ENCODE measurements around a stretch of chr4.

DNA sequence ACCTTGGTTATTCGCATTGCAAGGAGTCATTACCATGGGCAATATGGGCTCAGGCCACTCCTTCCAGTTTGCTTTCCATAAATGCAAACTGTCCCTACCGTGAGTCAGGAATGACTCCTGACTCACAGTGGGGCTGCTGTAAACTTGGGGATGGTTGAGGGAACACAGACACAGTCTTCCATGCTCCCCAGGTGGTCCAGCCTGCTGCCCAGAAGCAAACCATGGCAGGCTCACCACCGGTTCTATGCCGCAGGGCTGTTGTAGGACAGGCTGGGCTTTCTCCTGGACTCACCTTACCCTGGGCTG is 36.1 kb downstream of the COQ2 start:
- PRO-cap, result no peak

- PRO-cap, result no peak
These were observed 17.2 kb downstream of the COQ2 start for GRCh38 chr4:83267299-83267893.

GRCh38 chr4:83361664-83362201 is 27.1 kb upstream of the HPSE start:
- PRO-cap, result unidirectional peak, plus-strand start at chr4:83362058

DNA sequence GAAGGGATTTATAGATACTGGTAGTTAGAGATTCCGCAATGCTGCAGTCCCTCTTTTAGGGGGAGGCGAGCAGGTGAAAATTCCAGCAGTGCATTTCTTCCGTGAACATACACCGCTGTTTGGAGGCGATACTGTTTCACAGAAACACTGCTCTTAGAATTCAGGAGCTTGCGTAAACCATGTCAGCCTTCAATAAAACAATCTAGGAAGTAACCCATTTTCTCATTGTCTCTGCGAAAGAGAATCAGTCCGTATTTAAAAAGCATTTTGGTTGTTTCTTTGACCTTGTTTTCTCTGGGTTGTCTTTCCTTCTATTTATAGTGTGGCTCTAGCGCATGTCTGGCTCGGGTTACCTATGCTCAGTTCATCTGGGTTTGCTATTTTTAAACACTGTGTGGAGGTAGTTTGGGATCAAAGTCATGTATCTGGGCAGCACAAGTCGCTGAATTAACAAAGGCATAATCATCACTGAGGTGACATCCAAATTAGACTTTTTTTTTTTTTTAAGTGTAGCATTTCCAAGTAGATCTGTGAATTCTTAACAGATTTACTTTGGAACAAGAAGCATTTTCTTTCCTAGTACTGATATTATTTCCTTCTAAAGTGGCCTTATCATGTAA is 90.5 kb downstream of the GPAT3 start:
- PRO-cap, result no peak

DNA sequence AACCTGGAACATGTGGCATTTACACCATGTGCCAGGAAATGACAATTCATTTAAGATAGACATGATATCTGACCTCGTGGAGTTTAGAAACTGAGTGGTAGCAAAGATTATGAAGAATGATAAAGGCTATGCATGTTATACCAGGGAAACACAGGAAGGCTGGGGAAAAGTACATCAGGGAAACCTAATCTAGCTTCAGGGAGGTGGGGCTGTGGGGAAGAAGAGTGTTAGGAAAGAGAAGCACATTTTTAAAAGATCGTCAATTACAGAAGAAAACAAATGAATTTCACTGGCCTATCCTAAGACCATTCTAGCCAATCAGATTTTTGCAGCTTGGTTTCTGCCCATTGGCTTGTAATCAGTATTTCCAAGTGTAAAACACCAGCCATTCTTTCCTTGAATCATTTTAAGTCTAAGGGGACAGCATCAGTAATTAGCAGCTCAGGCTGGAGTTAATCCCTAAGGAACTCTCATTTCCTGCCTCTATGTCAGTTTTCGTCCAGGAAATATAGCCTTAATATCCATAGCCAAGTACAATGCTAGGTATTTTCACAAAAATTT is 79.3 kb downstream of the WDFY3 start:
- PRO-cap, result no peak

- PRO-cap, result no peak
These were observed 6.4 kb downstream of the WDFY3 start for GRCh38 chr4:84960131-84960534.

DNA sequence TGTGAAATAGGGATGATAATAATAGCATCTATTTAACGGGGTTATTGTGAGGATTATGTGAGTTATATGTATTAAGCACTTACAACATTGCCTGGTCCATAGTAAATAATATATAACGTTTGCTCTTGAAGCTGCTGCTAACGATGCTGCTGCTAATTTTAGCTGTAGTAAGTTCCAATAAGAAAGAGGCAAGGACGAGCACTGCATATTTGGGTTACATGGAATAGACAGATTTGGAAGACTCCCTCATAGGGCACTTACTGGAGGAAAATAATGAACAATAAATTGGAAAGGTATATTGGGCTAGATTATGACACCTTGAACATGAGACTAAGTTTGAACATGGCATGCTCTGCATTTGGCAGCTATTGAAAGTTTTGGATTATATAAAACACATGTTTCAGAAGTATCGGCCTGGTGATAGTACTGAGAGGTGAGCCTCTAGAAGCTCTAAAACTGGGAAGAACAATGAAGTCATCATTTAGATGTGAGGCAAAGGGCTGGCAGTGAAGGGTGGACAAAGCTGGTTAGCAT is 68.0 kb downstream of the ARHGAP24 start:
- PRO-cap, result no peak

DNA sequence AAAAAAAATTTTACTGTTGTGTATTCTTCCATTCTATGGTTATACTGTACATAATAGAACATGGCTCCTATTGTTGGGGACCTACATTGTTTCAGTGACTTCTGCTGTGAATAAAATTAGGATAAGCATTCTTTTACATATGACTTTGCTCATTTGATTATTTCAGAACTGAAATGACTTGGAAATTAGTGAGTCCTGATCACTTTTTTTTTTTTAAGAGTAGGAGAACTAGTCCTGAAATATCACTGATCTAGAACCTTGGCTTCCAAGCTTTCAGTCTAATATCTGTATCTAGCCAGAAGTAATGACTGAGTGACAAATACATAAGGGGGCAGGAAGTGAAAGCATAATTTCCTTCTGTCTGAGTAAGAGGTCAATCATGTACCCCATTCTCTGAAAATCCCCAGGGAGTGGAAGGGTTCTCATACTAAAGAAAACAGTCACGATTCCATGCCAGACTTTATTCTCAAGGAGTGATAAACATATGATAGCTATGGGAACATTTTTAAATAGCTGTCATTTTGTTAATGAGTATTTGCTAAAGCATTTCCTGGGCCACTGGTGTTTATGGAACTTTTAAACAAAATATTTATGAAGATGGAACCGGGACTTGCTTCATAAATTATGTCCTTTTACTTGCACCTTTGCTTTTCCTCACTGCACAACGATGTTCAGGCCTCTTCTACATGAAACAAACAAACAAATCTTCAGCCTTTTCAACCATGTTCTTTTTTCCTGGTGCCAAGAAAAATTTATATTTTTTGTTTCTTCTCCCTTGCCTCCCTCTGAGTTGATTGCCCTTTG is 308.5 kb downstream of the ARHGAP24 start:
- PRO-cap, result no peak

DNA sequence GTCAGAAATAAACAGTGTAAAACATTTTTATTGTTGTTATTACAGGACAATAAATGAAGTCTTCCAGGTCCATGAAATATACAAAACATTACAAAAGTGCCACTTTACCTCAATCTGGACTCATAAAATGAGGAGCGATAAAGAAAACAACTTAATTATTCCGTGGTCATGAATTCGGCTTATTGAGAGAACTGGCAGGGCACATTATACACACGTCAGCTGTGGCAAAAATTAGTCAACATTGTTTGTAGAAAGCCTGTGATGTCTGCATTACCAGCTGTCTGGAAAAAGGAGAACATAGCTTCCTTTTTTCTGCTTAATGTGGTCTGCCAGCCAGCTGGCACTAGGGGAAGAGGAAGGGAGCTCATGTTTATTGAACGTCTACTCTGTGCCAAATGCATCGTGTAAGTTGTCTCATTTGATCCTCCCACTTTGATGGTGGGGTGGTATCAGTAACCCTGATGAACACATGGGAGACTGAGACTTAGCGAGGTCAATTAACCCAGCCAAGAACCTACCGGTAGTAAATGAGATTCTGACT is 367.6 kb downstream of the ARHGAP24 start:
- PRO-cap, result no peak

DNA sequence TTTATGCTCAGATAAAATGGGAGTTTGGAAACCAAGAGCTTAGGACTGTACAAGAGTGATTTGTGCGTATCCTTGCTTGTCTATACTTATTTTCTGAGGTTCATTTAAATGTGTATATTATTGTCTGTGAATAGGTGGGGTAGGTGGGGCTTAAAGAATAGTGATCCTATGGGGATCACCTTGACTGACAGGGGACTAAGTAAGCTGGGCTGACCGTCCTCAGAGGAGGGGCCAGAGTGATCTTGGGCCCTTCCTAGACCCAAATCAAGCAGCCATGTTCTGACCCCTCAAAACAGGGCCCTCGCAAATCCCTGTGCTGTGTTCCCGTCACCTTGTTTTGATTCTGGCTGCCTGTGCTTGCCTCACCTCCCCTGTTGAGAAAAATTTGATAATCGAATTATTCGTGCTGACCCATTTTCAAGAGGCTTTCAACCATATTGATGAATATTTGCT is 428.7 kb downstream of the MAPK10 start:
- PRO-cap, result no peak

GRCh38 chr4:86032588-86033074 is 327.2 kb downstream of the MAPK10 start:
- PRO-cap, result no peak

DNA sequence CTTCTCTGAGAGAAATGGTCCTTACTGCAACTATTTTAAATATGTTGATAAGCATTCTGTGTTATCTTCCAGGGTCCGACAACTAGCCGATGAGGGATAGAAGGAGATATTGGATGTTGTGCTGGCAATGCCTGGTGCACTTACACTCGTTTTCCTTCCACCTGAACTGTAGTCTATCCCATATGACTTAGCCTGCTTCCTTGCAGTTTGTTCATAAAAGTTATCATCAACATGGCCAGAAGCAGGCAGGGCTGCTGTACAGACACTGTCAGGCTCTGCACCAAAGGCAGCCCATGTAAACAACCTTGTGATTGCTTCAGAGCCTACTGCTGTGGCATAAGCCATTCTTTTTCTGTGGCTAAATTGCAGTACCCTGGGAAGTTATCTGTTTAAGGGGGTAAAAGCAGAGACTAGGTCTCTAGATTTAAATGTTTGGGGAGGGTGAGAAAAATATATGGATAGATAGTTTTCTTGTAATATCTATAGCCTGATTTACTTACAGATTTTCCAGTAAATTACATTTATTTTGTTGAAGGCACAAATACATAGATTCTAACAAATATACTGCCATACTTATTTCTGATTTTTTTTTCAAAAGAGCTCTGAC is 1.5 kb downstream of the MAPK10 start:
- PRO-cap, result no peak

DNA sequence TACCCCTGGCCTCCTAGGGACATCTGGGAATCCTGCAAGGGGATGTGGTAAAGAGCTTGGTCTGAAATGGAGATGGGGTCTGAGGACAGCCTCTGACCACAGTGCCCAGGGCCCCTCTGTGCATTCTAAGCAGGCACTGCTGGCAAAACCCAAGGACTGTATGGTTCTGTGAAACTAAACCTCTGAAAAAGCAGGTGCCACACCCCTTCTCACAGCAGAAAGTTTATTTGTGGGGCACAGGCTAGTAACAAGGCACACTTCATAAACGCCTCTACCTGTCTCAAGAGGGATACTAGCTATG is 638 bp upstream of the SLC10A6 start:
- PRO-cap, result no peak

- PRO-cap, result bidirectional peak, plus-strand start at chr4:86936002, minus-strand start at chr4:86936078; bidirectional peak, plus-strand start at chr4:86936330, minus-strand start at chr4:86936179
These were observed 1.3 kb downstream of the AFF1 start for GRCh38 chr4:86936046-86936551.

DNA sequence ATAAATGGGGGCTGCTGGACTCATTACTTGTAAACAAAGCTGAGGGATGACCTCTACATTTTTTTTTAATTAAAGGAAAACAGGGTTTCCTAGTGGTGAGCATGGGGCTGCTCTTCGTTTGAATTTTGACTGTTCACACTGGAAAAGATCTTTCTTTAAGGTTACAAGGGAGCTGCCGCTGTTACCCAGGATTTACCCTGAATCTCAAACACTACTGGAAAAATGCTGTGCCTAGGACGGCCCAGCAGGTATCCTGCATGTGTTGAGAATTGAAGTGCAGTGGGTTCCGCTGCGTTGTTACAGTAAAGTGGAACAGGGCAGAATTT is 25.2 kb downstream of the AFF1 start:
- PRO-cap, result bidirectional peak, plus-strand start at position 68 of the sequence, minus-strand start outside the sequence

DNA sequence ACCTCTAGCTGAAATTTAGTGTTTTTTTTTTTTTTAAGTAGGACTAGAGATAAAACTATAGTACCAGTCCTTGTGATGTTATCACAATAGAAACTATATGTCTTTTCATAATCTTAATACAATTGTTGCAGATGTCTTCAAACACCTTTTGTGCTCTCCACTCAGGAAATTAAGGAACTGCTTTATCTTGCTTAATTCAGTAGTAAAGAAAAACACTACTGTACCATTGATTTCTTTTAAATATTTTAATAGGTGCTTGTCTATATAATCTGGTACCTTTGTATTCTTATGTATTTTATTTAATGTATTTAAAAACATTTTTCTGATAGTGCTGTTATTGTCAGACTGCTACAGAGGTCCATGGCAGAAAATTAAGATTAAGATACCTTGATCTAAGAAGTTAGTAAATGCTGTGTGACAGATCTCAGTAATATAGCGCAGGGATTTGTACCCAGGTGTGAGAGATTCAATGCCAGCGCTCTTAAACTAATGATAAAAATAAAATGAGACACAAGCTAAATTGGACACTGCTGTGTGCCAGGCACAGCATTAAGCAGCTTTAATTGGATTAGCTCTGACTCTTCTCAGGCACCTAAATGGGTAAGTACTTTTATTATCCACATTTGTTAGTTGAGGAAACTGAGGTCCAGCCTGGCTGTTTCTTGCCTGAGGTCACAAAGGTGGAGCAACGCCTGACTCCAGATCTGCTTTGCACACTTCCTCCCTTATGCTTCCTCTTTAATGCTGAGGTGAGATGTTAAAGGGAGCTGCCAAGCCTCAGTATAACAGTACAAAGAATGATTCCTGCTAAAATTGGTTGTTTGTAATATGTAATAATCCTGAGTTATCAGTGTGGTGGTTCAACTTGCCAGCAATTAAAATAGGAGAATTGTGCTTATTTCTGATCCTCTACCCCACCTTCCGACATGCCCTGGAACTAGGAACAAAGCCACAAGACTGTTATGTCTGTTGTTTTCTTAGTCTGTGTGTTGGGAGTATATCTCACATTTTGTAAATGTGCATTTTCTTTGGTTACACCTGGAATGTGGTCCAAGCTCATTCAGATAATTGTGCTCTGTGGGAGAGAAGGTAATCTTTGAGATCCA is 74.1 kb downstream of the AFF1 start:
- PRO-cap, result no peak

DNA sequence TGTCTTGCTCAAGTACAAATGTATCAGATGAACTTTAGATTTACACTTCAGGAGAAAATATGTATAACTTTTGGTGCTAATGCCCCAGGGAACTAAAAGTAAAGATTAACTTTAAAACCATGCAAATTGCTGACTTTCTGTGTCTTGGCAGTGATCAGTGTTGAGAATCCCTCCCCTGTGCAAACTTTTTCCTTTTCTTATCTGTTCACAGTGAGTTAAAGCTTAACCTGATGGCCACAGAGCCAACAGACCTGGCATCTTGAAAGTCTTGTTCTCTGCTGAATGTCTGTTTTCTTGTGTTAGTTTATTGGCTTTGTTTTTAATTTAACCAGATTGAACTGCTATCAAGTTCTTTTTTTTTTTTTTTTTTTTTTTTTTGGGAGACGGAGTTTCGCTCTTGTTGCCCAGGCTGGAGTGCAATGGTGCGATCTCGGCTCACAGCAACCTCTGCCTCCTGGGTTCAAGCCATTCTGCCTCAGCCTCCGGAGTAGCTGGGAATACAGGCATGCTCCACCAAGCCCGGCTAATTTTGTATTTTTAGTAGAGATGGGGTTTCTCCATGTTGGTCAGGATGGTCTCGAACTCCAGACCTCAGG is 78.0 kb downstream of the AFF1 start:
- PRO-cap, result no peak

- PRO-cap, result no peak
These were observed 106.5 kb downstream of the AFF1 start for GRCh38 chr4:87041109-87041838.

- PRO-cap, result no peak
These were observed 109.9 kb downstream of the AFF1 start for GRCh38 chr4:87044496-87045416.

GRCh38 chr4:87134098-87134730 is 86.2 kb downstream of the KLHL8 start:
- PRO-cap, result no peak